Measurements from ENCODE around the genes SULT1C2 and SULT1C4.

DNA sequence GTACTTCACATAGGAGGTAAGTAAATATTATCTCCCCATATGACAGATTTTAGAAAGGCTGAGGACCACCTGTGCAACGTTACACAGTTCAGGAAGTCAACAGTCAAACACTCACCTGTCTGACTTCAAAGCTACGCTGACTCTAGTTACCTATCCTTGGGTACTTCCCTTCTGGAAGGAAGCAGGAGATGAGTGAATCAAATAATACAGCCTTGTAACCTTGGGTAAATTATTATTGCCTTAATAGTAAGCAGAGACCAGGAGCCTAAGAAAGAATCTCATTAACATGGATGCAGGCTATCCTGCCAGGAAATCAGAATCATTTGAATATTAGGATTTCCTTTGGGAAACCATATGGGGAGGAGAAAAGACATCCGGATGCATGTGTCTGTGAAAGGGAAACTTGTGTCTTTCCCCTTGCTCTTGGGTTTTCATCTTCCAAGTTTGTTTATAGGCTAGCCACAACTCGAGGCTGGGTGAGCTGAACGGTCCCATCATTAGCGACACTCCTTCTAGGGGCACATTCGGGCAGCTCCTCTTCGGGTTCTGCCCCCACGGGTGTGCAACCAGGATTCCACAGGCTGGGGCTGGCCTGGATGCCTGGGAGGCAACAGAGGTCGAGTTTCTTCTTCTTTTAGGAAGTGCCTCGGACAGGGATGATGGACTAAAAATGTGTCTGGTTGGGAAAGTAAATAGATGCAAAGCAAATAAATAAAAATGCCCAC lies 945 bp upstream of the NCK2 start:
- PRO-cap = unidirectional peak, plus-strand start at position 464 of the sequence
- RAMPAGE, long total RNA, 4 experiments = no peak in any of the 4 experiments

DNA sequence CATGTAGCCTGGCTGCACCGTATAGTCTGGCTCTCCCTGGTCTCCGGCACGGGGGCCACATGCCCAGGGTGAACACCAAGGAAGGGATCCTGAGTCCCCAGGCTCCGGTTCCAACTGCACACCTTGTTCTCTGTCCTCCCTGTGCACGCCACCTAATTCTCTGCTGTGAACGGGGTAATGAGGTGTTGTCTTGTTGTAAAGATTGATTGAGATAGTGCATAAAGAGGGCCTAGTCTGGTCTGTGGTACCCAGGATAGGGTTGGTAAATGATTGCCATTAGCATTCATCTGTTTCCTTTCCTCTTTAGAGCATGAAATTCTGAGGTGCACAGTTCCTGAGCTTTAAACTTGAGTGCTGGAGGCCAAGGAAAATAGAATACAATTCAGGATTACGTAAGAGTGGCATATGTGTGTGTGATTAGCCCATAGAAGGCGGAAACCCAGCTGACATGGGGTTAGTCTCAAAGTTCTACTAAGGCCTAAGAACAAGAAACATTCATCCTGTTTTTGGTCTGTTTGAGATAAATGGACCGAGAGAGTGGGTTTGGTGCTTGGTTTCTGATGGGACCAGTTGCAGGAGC lies 55.5 kb downstream of the NCK2 start:
- PRO-cap = no peak
- RAMPAGE, long total RNA, 4 experiments = no peak in any of the 4 experiments

GRCh38 chr2:105871045-105871443 lies 126.3 kb downstream of the NCK2 start:
- PRO-cap = no peak
- RAMPAGE, long total RNA, 4 experiments = no peak in any of the 4 experiments

- PRO-cap = no peak
- RAMPAGE, long total RNA, 4 experiments = no peak in any of the 4 experiments
Observed at GRCh38 chr2:106028358-106028562, 37.2 kb upstream of the ECRG4 start.

GRCh38 chr2:106030364-106031384 lies 34.8 kb upstream of the ECRG4 start:
- PRO-cap = no peak
- RAMPAGE, long total RNA, 4 experiments = no peak in any of the 4 experiments

DNA sequence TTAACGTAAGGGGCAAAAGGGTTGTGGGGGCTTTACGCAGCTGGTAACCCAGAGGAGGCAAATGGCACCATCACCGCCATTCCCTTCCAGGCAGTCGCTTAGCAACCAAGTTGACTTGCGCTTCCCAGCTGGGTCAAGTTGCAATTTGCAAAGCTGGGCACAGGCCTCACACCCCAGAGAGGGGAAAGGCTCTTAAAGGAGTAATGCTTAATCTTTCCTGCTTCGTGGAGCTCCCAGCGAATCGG lies 583 bp downstream of the ECRG4 start:
- PRO-cap = no peak
- RAMPAGE, long total RNA, 4 experiments = no peak in any of the 4 experiments

GRCh38 chr2:106095582-106096171 lies 30.2 kb downstream of the ECRG4 start:
- PRO-cap = bidirectional peak, plus-strand start at chr2:106096003, minus-strand start at chr2:106095850
- RAMPAGE, long total RNA, 4 experiments = no peak in any of the 4 experiments

DNA sequence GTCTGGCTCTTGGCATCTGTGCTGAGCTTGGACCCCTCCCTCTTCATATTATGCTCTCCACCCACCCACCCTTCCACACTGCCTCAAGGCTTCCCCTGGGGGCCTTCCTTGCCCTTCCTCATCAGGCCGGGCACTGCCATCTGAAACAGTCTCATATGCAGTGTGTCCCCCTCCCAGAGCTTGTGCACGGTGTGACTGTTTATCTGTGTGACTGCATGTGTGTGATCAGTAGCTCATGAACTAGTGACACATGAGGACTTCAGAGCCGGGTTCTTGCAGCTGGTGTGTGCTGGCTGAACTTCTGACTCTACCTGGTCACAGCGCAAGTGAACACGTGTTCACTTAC lies 51.5 kb downstream of the CD8B2 start:
- PRO-cap = no peak
- RAMPAGE, long total RNA, 4 experiments = no peak in any of the 4 experiments

DNA sequence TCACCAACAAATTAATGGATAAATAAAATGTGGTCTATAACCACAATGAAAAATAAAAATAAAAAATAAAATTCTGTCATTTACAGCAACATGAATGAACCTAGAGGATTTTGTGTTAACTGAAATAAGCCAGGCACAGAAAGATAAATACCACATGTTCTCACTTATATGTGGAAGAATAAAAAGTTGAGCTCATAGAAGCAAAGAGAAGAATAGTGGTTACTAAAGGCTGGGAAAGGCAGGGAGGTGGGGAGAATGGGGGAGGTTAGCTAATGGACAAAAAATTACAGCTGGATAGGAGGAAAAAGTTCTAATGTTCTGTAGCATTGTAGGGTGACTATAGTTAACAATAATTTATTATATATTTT lies 69.0 kb upstream of the SLC5A7 start:
- PRO-cap = no peak
- RAMPAGE, long total RNA, 4 experiments = no peak in any of the 4 experiments

DNA sequence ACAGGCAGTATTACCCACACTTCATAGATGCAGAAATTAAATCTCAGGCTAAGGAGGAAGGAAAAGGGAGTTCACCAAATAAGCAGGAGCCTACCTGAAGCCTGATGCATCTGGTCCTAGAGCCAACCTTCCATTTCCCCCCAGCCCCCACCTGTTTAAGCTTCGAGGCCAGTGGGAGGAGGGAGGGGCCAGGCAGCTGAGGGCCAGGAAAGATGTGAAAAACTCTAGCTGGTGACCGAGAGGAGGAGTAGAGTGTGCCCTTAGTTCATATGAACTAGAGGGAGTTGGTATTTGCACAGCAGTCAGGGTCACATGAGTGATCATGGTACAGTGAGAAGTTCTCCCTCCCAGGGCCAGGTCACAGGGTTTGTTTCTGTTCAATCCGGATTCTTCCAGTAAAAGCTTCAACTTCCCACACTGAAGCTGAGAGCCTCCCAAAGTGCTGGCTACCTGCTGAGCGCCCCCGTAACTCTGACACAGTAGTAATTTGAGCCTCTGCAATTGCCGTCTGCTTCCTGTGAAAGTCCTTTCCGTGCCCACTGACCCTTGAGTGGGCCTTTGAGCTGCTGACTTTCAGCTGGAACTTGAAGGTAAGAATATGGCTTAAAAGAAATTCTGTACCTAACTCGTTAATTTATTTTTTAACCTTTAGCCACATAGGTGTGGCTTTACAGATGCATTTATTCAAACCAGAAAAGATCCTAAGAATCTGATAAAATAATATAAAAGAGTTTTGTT lies at the start of gene SULT1C2:
Gene SULT1C2, plus strand, starts transcription at position 415 of the 738 bp plus-strand sequence.
- PRO-cap = no peak
- RAMPAGE, long total RNA, 4 experiments = no peak in any of the 4 experiments

- PRO-cap = unidirectional peak, plus-strand start at chr2:108377985; unidirectional peak, plus-strand start at chr2:108378147
- RAMPAGE, long total RNA, 4 experiments = start-site peak on the plus strand in 1 of 4 experiments, at chr2:108377929-108377970 at its widest, 7 reads per replicate
Observed at GRCh38 chr2:108377504-108378499, at the start of gene SULT1C4. SULT1C4 (plus strand) TSS chr2:108377954.

GRCh38 chr2:108585019-108585807 lies 50.9 kb downstream of the LIMS1 start:
- PRO-cap = no peak
- RAMPAGE, long total RNA, 4 experiments = start-site peak on the plus strand in 2 of 4 experiments, at chr2:108585190-108585447 at its widest, 14 to 15 reads per replicate

DNA sequence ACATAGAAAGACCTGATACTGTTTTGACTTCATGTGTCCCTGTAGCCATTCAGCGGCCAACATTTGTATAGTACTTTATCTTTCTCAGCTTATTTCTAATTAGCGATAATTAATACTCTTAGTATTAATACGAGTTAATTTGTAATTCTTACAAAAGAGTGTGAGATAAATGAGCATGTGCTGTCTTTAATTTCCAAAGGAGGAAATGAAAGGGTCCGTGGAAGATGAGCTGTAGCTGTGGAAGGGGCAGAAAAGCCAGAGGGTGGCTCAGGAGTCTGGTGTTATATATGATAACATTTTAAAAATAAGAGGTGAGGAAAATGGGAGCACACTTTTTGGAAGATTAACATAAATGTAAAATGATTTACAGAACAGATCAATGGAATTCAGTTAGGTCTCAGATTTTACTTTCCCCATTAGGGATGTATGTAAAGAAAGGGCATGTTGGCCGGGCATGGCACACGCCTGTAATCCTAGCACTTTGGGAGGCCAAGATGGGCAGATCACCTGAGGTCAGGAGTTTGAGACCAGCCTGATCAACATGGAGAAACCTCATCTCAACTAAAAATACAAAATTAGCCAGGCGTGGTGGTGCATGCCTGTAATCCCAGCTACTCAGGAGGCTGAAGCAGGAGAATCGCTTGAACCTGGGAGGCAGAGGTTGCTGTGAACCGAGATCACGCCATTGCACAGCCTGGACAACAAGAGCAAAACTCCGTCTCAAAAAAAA lies 62.0 kb downstream of the LIMS1 start:
- PRO-cap = no peak
- RAMPAGE, long total RNA, 4 experiments = start-site peak on the plus strand in 1 of 4 experiments, centred at position 432 of the sequence, 24 reads per replicate

- PRO-cap = no peak
- RAMPAGE, long total RNA, 4 experiments = no peak in any of the 4 experiments
Observed at GRCh38 chr2:108606868-108607488, 72.7 kb downstream of the LIMS1 start.

GRCh38 chr2:108612104-108613109 lies 78.1 kb downstream of the LIMS1 start:
- PRO-cap = unidirectional peak, plus-strand start at chr2:108612308
- RAMPAGE, long total RNA, 4 experiments = no peak in any of the 4 experiments

- PRO-cap = no peak
- RAMPAGE, long total RNA, 4 experiments = no peak in any of the 4 experiments
Observed at GRCh38 chr2:108619576-108620053, 85.3 kb downstream of the LIMS1 start.

- PRO-cap = no peak
- RAMPAGE, long total RNA, 4 experiments = no peak in any of the 4 experiments
Observed at GRCh38 chr2:108636216-108636734, 83.0 kb upstream of the RANBP2 start.

DNA sequence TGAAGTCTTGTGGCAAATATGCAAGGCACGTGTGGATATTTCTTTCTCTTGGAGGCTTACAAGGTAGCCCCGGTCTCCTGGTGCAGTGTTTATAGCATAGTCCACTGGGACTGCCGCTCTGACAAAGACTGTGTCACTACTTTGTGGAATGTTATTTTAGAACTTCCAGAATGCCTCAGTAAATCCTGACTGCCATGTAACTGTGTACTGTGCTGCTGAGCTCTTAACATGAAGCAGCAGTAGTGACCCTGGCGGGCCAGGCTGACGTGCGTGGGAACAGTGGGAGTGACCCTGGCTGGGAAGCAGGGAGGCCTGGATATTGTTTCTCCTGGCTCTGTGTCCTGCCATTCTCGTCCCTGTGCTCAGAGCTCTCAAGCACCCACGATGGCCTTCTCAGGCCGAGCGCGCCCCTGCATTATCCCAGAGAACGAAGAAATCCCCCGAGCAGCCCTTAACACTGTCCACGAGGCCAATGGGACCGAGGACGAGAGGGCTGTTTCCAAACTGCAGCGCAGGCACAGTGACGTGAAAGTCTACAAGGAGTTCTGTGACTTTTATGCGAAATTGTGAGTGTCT lies 64.5 kb upstream of the RANBP2 start:
- PRO-cap = unidirectional peak, plus-strand start at position 347 of the sequence
- RAMPAGE, long total RNA, 4 experiments = no peak in any of the 4 experiments

DNA sequence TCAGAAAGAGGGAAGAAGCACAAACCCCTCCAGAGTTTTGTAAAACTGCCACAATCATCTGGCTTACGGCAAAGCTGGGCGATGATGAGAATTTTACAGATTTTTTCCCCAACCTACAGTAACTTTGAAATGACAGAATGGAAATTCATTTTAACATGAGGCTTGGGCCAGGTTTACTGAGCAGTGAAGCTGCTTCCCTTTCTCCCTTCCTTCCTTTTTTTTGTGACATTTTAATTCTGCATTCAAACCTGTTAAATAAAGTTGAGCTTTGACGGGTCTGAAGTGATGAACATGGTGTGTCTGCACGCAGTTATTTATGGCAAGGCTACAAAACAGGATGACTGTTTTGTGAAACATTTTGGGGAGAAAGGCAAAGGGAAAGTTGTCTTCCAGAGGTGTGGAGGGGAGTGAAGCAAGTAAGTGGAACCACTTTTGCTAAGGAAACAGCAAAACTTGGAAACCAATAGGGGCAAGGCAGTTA lies 61.7 kb upstream of the RANBP2 start:
- PRO-cap = no peak
- RAMPAGE, long total RNA, 4 experiments = no peak in any of the 4 experiments

GRCh38 chr2:108739462-108739924 lies 20.2 kb downstream of the RANBP2 start:
- PRO-cap = no peak
- RAMPAGE, long total RNA, 4 experiments = no peak in any of the 4 experiments